Bronchial lymph node (tissue), 1 donor: ENCODE measurements around the genes ATP12A and AMER2.

- PRO-cap: no peak
These were observed 57.2 kb upstream of the C1QTNF9 start for GRCh38 chr13:24252062-24252660.

DNA sequence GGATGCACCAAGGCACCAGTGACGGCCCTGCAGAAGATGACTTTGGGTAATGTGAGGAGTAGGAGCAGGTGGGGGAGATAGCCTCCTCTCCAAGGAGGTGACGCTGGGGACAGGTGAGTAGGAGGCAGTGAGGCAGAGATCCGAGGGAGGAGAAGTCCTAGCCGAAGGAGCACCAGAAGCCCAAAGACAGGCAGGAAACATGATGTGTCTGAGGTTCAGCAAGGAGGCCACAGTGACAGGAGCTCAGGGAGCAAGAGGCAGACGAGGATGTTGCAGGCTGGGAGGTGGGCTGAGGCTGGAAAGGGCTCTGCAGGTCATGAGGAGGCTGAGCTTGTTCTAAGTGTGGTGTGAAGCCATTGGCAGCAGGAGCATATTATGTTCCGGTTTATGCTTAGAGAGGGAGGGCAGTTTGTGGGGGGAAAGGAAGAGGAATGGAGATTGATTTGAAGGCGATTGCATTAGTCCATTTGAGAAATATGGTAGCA lies 55.7 kb upstream of the C1QTNF9 start:
- PRO-cap: no peak

DNA sequence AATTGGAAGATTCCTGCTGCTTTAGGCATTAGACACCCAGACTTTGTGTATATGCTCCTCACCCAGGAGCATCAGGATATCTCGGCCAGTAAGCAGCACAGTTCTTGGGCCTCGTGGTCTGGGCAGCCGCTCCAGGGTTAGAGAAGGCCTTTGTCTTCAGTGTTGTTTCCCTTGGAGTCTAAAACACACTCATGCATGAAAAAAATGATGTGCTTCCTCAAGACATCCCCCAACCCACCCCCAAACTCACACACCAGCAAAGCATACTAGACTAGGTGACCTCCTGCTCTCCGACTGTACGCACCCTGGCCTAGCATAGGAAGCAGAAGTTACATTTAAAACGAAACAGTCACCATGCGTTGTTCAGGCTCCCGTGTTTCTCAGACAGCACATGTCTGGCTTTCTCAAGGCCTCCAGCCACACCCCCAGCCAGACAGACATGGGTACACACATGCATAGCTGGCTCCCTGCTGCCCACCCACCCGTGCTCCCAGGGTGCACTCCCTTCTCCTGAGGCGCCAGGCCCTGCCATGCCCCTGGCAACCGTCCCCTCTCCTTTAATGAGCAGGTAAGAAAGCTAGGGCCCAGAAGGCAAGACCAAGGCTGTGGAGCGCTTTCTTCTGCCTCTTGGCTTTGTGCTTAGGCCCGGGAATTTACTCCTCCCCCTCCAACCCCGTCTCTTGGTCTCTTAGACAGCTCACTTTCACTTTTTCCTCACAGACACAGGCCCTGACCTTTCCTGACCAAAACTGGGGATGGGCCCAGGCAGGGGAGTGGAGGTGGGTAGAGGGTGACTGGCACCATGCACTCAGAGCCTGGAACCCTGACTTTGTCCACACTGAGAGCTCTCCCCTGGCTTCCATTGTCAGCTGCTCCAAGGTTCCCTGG lies 28.6 kb upstream of the C1QTNF9 start:
- PRO-cap: unidirectional peak, minus-strand start at position 307 of the sequence

- PRO-cap: no peak
These were observed at the start of gene ATP12A for GRCh38 chr13:24680203-24680901. Gene ATP12A (plus strand): TSS chr13:24680408.

- PRO-cap: no peak
These were observed at the start of gene AMER2 for GRCh38 chr13:25172101-25172717. Gene AMER2 (minus strand): TSS chr13:25172288.

- PRO-cap: unidirectional peak, minus-strand start at chr13:25292265
These were observed 5.0 kb upstream of the MTMR6 start for GRCh38 chr13:25292192-25292761.

DNA sequence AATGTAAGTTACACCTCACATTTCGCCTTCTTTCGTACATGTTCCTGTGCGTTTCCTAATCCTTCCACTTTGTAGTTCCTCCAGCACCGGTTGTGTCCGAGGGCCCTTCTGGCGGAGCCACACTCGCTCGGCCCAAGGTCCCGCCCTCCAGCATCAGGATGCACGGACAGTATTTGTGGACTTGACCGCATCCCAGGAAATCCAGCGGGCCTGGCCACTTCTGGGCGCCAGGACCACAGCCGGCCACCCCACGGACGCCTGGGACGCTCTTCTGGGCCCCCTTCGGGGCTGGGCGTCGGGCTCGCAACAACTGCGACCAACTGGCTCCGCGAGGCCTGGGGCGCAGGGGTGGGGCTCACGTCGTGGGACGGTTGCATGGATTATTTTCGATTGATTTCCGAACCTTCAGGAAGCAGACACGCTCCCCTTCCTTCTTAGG lies 636 bp upstream of the NUP58 start:
- PRO-cap: no peak

GRCh38 chr13:25307384-25308216 lies 6.2 kb downstream of the NUP58 start:
- PRO-cap: no peak

DNA sequence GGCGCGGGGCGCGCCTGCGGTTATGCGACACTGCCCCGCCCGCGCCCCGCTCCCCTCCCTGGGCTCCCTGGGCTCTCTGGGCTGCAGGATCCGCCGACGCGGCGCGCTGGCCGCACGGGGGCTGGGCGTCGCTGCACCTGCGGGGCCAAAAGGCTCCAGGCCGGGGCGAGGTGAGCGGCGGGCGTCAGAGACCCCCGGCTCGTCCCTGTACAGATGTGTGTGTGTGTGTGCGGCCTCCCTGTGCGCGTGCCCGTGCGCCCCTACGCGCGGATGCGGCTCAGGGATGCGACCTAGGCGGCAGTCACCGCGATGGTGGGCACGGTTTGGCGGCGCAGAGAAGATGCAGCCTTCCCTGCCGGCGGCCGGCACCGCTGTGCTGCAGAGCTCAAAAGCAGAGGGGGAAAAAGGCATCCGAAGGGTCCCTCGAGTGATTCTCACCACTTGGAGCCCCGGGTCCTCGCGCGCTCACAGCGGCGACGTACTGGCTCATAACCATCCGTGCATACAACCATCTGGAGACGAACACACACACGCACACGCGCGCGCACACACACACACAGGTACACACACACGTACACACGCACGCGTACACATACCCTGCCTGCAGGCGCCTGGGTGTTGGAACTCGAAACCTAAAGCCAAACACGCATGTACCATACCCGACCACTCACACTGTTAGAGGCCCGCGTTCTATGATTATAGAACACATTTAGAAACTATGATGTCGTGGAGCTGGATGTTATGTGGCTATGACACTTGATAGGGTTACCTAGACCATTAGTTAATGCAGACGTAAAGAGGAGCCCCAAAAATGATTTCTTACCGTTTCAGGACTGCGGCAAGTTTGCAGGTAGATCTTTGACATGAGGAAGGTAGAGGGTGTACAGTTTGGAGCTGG lies 812 bp downstream of the ATP8A2 start:
- PRO-cap: no peak

DNA sequence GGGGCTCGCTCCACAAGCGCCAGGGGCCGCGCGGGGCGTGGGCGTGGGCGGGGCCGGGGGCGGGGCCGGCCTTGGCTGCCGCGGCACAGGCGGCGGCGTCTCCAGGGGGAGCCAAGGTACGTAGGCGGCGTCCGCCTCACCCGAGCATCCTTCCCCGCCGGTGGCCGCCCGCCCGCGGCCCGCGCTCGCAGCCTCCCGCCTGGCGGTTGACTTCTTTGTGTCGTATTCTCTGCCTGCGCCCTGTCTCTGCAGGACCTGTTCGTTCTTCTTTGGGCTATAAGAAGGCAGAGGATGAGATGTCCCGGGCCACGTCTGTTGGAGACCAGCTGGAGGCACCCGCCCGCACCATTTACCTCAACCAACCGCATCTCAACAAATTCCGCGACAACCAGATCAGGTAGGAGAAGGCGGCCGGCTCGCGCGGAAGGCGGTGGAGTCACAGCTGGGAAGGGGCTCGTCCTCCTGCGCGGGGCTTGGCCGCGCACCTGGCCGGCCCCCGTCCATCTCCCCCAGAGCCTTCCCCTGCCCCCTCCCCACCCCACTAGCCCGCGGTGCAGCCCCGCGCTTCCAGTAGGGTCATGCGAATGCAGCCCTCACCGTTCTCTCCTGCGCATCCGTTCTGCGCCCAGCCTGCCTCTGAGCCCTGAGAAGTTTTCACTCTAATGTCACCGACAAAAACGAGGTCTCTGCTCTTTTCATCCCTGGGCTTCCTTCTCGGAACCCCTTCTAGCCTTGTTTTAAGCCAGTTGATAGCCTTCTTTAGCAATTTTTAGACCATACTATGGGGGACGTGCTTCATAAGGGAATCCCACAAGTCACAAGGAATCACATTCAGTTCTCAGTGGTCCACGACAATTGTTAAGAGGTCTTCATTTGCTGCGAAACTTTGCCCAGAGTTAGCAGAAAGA lies 97.2 kb downstream of the ATP8A2 start:
- PRO-cap: no peak

DNA sequence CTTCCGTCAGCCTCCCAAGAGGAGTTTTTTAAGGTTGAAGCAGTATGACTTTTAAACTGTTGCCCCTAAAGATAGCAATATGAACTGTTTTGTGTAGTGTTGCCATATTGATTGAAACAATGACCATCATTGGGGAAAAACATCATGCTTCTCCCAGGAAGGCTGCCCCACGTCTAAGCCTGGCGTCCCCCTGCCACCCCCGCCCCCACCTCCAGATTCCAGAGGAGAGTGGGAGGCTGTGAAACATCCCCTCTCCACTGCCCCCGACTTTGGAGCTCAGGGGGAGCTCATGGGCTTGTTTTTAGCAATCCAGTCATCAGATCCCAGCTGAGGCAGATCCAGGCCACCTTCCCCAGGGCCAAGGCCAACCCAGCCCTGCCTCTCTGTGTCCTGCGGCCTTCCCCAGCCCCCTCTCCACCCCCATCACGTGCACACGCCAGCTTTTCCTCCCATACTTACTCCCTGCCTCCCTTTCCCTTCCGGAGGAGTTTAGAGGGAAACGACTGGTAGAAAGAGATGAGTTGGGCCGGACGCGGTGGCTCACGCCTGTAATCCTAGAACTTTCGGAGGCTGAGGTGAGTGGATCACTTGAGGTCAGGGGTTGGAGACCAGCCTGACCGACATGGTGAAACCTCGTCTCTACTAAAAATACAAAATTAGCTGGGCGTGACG lies 38.8 kb downstream of the SHISA2 start:
- PRO-cap: no peak

DNA sequence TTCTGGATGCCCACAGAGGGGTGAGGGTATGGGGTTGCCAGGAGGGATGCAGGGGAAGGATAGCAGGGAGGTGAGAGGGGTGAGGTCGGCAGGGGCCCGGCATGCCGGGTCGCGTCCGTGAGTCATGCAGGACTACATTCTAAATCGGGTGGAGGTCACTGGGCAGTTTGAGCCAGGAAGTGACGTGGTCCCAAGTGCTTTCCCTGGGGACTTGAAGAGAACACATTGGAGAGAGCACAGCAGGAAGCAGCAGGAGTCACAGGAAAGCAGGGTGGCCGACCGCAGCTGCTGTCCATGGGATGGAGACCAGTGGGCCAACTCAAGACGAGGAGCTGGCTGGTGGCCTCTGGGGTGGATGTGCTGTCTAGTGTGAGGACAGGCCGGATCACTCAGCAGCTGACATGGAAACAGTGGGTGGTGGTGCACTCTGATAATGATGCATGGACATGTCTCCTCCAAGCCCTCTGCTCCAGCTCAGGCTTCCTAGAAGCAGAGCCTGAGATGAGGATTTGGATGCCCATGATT lies 91.9 kb upstream of the WASF3 start:
- PRO-cap: no peak

DNA sequence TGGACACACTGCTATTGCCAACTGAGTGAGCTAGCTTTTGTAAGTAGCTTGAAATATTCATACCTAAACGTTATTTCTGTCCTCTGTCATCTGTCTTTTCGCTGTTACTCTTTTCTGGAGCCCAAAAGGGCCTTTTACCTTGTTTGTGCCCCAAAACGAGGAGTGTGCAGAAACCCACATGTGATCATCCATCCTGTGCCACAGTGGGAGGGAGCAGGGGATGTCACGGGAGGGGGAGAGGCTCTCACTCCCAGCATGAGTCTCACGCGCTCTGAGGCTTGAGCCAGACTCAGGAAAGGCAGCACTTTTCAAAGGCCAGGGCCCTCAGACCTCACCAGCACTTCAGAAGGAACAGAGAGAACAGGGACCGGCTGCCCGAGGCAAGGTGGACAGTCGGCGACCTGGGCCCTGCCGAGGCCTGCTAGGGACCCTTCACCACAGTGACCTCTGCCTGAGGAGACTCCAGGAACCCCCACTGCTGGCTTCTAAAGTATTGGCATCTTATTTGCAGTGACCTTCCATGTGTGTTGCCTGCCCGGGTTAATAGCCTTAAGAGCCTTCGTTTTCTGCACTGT lies 71.7 kb upstream of the WASF3 start:
- PRO-cap: no peak

DNA sequence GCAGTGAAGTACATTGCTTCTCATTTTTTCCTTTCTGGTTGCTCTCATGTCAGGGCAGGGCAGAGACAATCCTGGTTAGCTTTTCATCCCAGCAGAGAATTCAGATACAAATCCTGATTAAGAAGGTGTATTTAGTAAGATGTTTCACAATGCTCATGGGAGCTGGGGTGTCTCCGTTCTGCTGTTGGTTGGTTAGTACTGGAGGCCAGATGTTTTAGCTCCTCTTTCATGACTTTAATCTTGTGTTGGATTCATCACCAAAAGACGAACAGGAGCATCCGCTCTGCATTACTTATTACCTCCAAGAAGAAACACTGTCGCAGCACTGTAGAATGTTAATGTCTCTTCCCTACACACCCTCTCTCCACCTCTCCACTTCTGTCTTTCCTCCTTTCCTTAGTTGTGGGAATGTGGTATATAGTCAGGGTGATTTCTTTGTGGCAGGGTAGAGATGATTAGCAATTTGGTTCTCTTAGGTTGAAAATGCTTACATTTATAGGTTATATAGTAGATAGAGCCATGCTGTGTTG lies 43.1 kb downstream of the WASF3 start:
- PRO-cap: no peak

DNA sequence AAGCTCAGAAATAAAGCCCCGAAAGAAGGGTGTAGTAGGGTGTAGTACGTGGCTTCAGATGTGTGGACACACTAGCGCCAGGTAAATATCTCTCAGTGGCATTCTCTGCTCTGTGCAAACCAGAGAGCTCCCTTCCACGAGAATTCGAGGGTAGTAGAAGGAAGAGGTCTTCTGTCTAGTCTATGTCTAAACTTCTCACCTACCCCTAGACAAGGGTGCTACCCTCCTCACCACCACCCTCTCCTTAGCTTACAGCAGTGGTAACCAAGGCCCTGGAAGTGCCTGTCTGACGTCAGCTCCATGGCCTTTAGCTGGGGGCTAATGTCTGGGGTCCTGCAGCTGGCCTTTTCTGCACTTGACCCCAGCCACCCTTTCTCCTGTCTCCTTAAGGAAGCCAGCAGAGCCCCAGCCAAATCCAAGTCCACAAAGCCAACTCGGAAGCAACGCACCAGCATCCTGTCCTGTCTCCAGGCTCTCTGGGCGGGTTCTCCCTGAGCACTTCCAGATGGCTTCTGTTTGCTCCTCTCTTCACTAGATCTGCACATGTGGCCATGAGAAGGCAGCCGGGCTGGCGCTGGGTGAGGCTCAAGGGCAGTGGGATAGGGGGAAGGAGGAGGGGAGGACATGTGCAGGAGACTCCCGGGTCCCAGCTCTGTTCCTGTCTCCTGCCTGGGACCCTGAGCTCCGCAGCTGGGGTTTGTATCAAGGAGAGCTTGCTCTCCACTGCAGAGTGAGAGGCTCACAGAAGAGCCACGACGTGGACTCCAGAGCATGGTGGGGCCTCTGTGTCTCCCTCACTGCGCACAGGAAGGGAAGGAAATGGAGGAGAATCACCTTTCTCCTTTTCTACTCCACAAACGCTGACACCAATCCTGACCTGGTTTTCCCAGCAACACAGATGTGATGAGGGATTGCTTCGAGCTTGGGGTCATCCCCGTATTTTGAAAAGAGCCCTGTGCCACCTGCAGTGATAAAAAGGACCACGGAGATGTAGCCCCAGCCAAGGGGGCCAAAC lies 204.3 kb downstream of the USP12 start:
- PRO-cap: no peak

GRCh38 chr13:27125139-27125658 lies 46.4 kb downstream of the USP12 start:
- PRO-cap: no peak

DNA sequence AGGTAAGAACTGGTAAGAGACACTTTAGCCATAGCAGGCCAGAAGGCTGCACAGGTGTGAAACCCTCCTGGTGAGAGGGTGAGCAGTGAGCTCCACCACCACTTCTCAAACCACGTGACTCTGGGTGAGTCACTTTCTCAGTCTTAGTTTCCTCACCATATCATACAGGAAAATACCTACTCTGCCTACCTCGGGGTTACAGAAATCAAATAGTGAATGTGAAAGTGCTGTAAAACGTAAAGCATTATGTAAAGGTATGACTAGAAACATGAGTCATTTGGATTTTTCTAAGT lies 40.5 kb downstream of the USP12 start:
- PRO-cap: no peak

DNA sequence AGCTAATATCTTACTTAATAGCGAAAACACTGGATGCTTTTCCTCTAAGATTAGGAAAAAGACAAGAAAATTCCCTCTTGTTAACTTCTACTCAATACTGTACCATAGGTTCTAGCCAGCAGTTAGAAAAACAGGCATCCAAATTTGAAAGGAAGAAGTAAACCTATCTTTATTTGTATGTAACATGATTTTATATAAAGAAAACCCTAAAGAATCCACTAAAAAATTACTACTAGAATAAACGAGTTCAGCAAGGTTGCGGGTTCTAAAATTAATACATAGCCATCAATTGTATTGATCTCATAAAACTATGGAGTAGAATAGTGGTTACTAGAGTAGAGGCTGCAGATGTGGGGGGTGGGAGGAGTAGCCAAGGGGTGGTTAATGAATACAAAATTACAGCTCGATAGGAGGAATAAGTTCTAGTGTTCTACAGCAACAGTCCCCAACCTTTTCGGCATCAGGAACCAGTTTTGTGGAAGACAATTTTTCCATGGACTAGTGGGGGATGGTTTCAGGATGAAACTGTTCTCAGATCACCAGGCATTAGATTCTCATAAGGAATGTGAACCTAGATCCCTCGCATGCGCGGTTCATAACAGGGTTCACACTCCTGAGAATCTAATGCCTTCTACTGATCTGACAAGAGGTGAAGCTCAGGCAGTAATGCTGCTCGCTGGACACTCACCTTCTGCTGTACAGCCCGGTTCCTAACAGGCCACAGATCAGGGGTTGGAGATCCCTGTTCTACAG lies 22.2 kb downstream of the USP12 start:
- PRO-cap: no peak

DNA sequence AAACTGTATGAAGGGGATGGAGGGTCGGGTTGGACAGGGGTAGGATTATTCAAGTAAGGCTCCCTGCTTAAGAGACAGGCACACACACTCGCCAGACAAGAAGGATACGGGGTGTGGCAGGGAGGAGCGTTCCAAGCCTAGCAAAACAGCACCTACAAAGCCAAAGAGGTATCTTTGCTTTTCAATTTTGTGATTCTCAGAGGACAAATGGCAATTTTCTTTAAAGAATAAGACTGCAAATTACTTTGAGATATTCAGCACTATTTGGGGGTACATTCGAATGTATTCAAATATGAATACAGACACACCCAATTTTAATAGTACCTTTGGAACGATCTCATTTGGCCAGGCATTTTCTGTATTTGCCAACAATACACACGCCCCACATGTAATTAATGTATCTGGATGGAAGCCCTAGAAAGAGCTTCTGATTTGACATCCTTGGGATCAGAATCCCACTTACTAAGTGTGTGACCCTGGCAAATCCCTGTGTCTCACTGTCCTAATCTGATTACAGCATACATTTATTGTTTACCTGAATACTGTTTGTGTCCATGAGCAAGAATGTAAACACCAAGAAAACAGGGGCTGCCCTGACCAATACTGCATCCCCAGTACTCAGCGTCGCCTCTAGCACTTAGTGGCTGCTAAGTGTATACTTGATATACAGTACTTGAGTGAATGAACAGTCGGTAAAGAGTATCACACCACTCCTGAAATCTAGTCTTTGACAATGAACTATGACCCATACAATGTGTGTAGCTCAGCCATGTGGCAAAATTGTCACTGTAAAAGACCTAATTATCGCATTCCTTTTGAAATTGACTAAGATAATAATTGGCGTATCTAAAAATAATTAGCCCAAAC lies 2.2 kb downstream of the USP12 start:
- PRO-cap: no peak

DNA sequence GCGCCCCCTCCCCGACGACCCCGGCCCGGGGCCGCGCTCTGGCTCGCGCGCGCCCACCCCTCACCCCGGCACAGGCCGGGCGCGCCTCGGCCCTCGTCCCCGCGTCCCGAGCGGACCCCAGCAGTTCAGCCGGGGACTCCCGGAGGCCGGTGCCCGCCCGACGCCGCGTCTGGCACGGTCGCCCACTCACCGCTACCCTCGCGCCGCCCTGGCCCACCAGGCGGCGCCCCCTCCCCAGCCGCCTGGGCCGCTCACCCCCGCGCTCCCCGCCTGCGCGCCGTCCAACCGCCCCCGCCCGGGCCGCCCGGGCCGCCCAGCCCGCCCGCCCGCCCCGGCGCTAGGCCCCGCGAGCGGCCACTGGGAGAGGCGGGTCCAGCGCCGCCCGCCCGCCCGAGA lies 456 bp downstream of the USP12 start:
- PRO-cap: bidirectional peak, plus-strand start at position 349 of the sequence, minus-strand start at position 293 of the sequence